K562 (cell line): ENCODE data around the gene SPOPL.

GRCh38 chr2:134350937-134351467, 97.1 kb downstream of the MGAT5 start:
- RAMPAGE, long total RNA = no peak
- RRBS = no CpG with 5 or more reads among the region's 4 CpGs
PRO-cap:
- standard = no peak
- CoPRO, capped RNA only, 2 experiments = no peak in any of the 2 experiments
- CoPRO, capped and uncapped RNA, 2 experiments = no peak in any of the 2 experiments
- CoPRO, uncapped RNA only, 2 experiments = no peak in any of the 2 experiments
CAGE:
- cytosol, long polyA plus RNA = no peak
- long polyA plus RNA = no peak
- nucleolus, long total RNA = no peak
- nucleus, long polyA plus RNA = no peak

- RAMPAGE, long total RNA = no peak
- RRBS = no CpG with 5 or more reads among the region's 14 CpGs
PRO-cap:
- standard = no peak
- CoPRO, capped RNA only, 2 experiments = no peak in any of the 2 experiments
- CoPRO, capped and uncapped RNA, 2 experiments = no peak in any of the 2 experiments
- CoPRO, uncapped RNA only, 2 experiments = no peak in any of the 2 experiments
CAGE:
- cytosol, long polyA plus RNA = no peak
- long polyA plus RNA = no peak
- nucleolus, long total RNA = no peak
- nucleus, long polyA plus RNA = no peak
These were observed 187.4 kb downstream of the MGAT5 start for GRCh38 chr2:134441026-134441840.

DNA sequence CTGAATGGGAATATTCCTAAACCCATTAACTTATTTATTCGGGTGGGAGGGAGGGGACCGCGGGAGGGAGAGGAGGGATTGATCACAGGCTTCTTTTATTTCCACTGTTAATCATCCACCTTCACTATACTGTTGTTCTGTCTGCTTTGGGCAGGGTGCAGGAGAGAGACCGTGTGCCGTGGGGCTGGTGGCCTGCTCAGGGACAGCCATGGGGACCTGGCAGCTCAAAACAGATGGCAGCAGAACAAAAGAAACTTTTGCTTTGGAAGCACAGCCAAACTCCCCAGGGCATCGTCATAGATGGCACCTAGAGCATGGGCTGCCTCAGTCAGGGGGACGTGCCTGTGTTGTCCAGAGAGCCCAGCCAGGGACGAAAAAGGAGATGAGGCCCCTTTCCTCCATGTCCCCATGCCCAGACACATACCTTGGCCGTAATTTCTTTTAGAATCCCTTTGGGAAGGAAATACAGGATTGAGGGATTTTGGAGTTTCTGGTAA, 195.4 kb downstream of the MGAT5 start:
- RAMPAGE, long total RNA = no peak
- RRBS = no CpG with 5 or more reads among the region's 9 CpGs
PRO-cap:
- standard = no peak
- CoPRO, capped RNA only, 2 experiments = no peak in any of the 2 experiments
- CoPRO, capped and uncapped RNA, 2 experiments = no peak in any of the 2 experiments
- CoPRO, uncapped RNA only, 2 experiments = peak in 1 of 2 experiments; most common plus-strand start position 299 of the sequence (in 1)
CAGE:
- cytosol, long polyA plus RNA = no peak
- long polyA plus RNA = no peak
- nucleolus, long total RNA = no peak
- nucleus, long polyA plus RNA = no peak

DNA sequence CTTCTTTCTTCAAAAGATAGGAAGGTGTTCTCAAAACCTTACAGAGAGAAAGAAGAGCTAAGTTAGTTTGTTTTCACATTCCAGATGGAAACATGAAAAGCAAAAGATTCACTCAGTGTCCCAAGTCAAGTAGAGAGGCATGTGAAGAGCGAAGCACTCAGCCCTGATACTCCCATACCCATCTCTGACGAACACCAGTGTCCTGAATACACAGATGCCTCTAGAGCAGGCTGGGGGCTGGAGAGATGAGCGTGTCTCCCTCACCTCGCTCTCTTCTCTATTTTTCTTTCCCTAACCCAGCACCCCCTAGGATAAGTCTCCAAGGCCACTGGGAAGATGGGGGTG, 227.8 kb downstream of the TMEM163 start:
- RAMPAGE, long total RNA = no peak
- RRBS = no CpG with 5 or more reads among the region's 4 CpGs
PRO-cap:
- standard = no peak
- CoPRO, capped RNA only, 2 experiments = no peak in any of the 2 experiments
- CoPRO, capped and uncapped RNA, 2 experiments = no peak in any of the 2 experiments
- CoPRO, uncapped RNA only, 2 experiments = no peak in any of the 2 experiments
CAGE:
- cytosol, long polyA plus RNA = no peak
- long polyA plus RNA = no peak
- nucleolus, long total RNA = no peak
- nucleus, long polyA plus RNA = no peak

GRCh38 chr2:134655904-134656328, 62.9 kb downstream of the TMEM163 start:
- RAMPAGE, long total RNA = no peak
- RRBS = no CpG with 5 or more reads among the region's 17 CpGs
PRO-cap:
- standard = unidirectional peak, plus-strand start at chr2:134656187
- CoPRO, capped RNA only, 2 experiments = no peak in any of the 2 experiments
- CoPRO, capped and uncapped RNA, 2 experiments = no peak in any of the 2 experiments
- CoPRO, uncapped RNA only, 2 experiments = no peak in any of the 2 experiments
CAGE:
- cytosol, long polyA plus RNA = no peak
- long polyA plus RNA = no peak
- nucleolus, long total RNA = no peak
- nucleus, long polyA plus RNA = no peak

GRCh38 chr2:134670845-134671352, 47.9 kb downstream of the TMEM163 start:
- RAMPAGE, long total RNA = no peak
- RRBS = no CpG with 5 or more reads among the region's 5 CpGs
PRO-cap:
- standard = no peak
- CoPRO, capped RNA only, 2 experiments = no peak in any of the 2 experiments
- CoPRO, capped and uncapped RNA, 2 experiments = no peak in any of the 2 experiments
- CoPRO, uncapped RNA only, 2 experiments = no peak in any of the 2 experiments
CAGE:
- cytosol, long polyA plus RNA = no peak
- long polyA plus RNA = no peak
- nucleolus, long total RNA = no peak
- nucleus, long polyA plus RNA = no peak

DNA sequence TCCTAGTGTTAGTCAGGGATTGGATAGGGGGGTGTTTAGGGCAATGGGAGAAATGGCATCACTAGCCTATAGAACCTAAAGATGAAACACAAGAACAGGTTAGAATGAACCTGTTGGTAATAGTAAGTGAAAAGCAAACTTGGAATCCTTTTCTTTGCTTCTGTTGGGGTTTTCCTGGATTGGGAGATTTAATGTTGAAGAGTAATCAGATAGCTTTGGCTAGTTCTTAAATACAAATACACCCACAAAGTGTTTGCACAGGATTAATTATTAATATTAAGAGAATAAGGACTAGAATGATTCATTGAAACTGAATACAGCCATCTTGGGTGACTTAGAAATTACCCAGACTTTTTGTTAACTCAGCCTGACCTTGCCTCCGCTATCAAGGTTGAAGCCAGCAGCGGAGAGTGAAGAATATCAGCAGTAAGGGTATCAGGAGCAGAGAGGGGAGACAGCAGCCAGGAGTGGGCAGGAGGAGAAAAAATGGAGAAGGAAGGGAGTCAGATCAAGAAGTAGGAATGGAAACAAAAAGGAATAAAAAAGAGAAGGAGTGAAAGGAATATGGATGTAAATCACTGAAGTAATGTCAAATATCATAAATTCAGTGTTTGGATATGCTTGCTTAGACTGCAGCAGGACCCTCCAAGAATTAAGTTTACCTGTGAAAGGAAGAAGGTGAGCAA, 14.5 kb downstream of the CCNT2 start:
- RAMPAGE, long total RNA = no peak
- RRBS = no CpG with 5 or more reads among the region's 2 CpGs
PRO-cap:
- standard = no peak
- CoPRO, capped RNA only, 2 experiments = no peak in any of the 2 experiments
- CoPRO, capped and uncapped RNA, 2 experiments = no peak in any of the 2 experiments
- CoPRO, uncapped RNA only, 2 experiments = peak in 1 of 2 experiments; most common plus-strand start position 273 of the sequence (in 1)
CAGE:
- cytosol, long polyA plus RNA = no peak
- long polyA plus RNA = no peak
- nucleolus, long total RNA = no peak
- nucleus, long polyA plus RNA = no peak

DNA sequence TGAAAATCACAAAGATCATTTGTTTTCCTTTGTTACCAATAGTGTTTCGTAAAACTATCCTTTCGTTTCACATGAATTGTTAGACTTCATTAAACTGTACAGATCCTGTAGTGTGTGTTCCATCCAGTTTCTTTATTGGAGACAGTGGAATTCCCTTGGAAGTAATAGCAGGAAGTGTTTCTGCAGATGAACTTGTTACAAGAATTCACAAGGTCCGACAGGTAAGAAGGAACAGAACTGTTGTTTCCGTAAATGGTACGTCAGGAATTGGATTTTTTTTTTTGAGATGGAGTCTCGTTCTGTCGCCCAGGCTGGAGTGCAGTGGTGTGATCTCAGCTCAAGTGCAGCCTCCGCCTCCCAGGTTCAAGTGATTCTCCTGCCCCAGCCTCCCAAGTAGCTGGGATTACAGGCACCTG, 12.4 kb downstream of the UBXN4 start:
- RAMPAGE, long total RNA = no peak
- RRBS = no CpG with 5 or more reads among the region's 8 CpGs
PRO-cap:
- standard = no peak
- CoPRO, capped RNA only, 2 experiments = no peak in any of the 2 experiments
- CoPRO, capped and uncapped RNA, 2 experiments = no peak in any of the 2 experiments
- CoPRO, uncapped RNA only, 2 experiments = no peak in any of the 2 experiments
CAGE:
- cytosol, long polyA plus RNA = no peak
- long polyA plus RNA = no peak
- nucleolus, long total RNA = no peak
- nucleus, long polyA plus RNA = no peak

- RAMPAGE, long total RNA = no peak
- RRBS = no CpG with 5 or more reads among the region's 3 CpGs
PRO-cap:
- standard = no peak
- CoPRO, capped RNA only, 2 experiments = no peak in any of the 2 experiments
- CoPRO, capped and uncapped RNA, 2 experiments = no peak in any of the 2 experiments
- CoPRO, uncapped RNA only, 2 experiments = peak in 1 of 2 experiments; most common plus-strand start chr2:135755390 (in 1)
CAGE:
- cytosol, long polyA plus RNA = no peak
- long polyA plus RNA = no peak
- nucleolus, long total RNA = no peak
- nucleus, long polyA plus RNA = no peak
These were observed 13.6 kb downstream of the UBXN4 start for GRCh38 chr2:135755099-135755861.

DNA sequence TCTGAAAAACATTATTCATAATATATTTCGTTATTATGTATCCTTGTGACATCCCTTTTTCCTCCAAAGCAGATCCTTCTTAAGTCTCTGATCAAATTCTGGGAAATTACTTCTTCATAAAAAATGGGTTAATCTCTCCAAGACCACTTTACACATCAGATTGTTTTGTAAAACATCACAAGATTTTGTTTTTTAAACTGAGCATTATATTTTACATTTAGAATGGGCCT, 23.3 kb downstream of the DARS1 start:
- RAMPAGE, long total RNA = no peak
- RRBS = no CpG with 5 or more reads among the region's 1 CpG
PRO-cap:
- standard = no peak
- CoPRO, capped RNA only, 2 experiments = no peak in any of the 2 experiments
- CoPRO, capped and uncapped RNA, 2 experiments = no peak in any of the 2 experiments
- CoPRO, uncapped RNA only, 2 experiments = no peak in any of the 2 experiments
CAGE:
- cytosol, long polyA plus RNA = no peak
- long polyA plus RNA = no peak
- nucleolus, long total RNA = no peak
- nucleus, long polyA plus RNA = no peak

DNA sequence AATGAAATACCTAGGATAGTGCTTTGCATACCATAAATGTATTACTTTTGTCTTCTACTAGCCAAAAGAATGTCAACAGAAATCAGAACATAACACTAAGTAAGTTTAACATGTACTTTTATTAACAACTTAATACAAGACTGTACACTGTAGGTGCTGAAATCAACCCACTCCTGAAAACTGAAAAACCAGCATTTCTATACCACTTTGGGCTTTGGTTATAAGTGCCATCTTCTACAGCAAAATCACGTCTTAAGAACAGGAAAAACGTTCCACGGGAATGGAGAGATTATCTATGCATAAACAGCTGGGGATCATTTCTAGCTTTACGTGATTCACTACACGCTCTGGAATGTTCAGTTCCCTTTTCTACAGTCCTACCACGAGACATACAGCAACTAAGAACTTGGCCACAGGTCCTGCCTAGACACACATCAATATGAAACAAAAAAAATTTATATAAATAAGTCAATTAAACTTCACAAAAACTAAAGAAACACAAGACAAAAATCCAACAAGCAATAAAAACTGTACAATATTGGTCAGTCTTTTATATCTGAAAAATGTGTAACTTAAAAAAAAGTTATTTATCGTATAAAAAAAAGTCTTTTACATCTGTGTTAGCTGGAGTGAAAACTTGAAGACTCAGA, 3.6 kb downstream of the CXCR4 start:
- RAMPAGE, long total RNA = no peak
- RRBS = no CpG with 5 or more reads among the region's 7 CpGs
PRO-cap:
- standard = no peak
- CoPRO, capped RNA only, 2 experiments = no peak in any of the 2 experiments
- CoPRO, capped and uncapped RNA, 2 experiments = no peak in any of the 2 experiments
- CoPRO, uncapped RNA only, 2 experiments = no peak in any of the 2 experiments
CAGE:
- cytosol, long polyA plus RNA = no peak
- long polyA plus RNA = no peak
- nucleolus, long total RNA = no peak
- nucleus, long polyA plus RNA = no peak

GRCh38 chr2:136116034-136116914, 1.7 kb downstream of the CXCR4 start:
- RAMPAGE, long total RNA = no peak
- RRBS = 49% methylated on average over 7 of the region's 43 CpGs
PRO-cap:
- standard = no peak
- CoPRO, capped RNA only, 2 experiments = no peak in any of the 2 experiments
- CoPRO, capped and uncapped RNA, 2 experiments = no peak in any of the 2 experiments
- CoPRO, uncapped RNA only, 2 experiments = no peak in any of the 2 experiments
CAGE:
- cytosol, long polyA plus RNA = no peak
- long polyA plus RNA = no peak
- nucleolus, long total RNA = no peak
- nucleus, long polyA plus RNA = no peak

- RAMPAGE, long total RNA = no peak
- RRBS = no CpG with 5 or more reads among the region's 8 CpGs
PRO-cap:
- standard = no peak
- CoPRO, capped RNA only, 2 experiments = no peak in any of the 2 experiments
- CoPRO, capped and uncapped RNA, 2 experiments = no peak in any of the 2 experiments
- CoPRO, uncapped RNA only, 2 experiments = no peak in any of the 2 experiments
CAGE:
- cytosol, long polyA plus RNA = no peak
- long polyA plus RNA = no peak
- nucleolus, long total RNA = no peak
- nucleus, long polyA plus RNA = no peak
These were observed 213 bp downstream of the CXCR4 start for GRCh38 chr2:136117863-136118009.

GRCh38 chr2:136325797-136326559, 208.0 kb upstream of the CXCR4 start:
- RAMPAGE, long total RNA = no peak
- RRBS = 33% methylated on average over 1 of the region's 5 CpGs
PRO-cap:
- standard = no peak
- CoPRO, capped RNA only, 2 experiments = no peak in any of the 2 experiments
- CoPRO, capped and uncapped RNA, 2 experiments = no peak in any of the 2 experiments
- CoPRO, uncapped RNA only, 2 experiments = no peak in any of the 2 experiments
CAGE:
- cytosol, long polyA plus RNA = no peak
- long polyA plus RNA = no peak
- nucleolus, long total RNA = no peak
- nucleus, long polyA plus RNA = no peak

GRCh38 chr2:137857949-137858329, 106.3 kb upstream of the HNMT start:
- RAMPAGE, long total RNA = no peak
- RRBS = no CpG with 5 or more reads among the region's 3 CpGs
PRO-cap:
- standard = no peak
- CoPRO, capped RNA only, 2 experiments = no peak in any of the 2 experiments
- CoPRO, capped and uncapped RNA, 2 experiments = no peak in any of the 2 experiments
- CoPRO, uncapped RNA only, 2 experiments = no peak in any of the 2 experiments
CAGE:
- cytosol, long polyA plus RNA = no peak
- long polyA plus RNA = no peak
- nucleolus, long total RNA = no peak
- nucleus, long polyA plus RNA = no peak

DNA sequence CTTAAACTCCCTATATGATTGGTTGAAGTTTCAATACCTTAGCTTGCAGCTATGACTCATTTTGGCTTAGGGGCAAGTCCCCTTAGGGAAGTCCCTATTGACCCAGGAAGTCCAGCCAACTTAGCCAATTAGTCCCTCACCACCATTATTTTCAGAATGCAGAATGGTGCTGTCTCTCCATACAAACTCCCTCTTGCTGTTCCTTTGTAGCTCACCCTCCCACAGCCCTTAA, 11.5 kb upstream of the HNMT start:
- RAMPAGE, long total RNA = no peak
PRO-cap:
- standard = no peak
- CoPRO, capped RNA only, 2 experiments = no peak in any of the 2 experiments
- CoPRO, capped and uncapped RNA, 2 experiments = no peak in any of the 2 experiments
- CoPRO, uncapped RNA only, 2 experiments = no peak in any of the 2 experiments
CAGE:
- cytosol, long polyA plus RNA = no peak
- long polyA plus RNA = no peak
- nucleolus, long total RNA = no peak
- nucleus, long polyA plus RNA = no peak

DNA sequence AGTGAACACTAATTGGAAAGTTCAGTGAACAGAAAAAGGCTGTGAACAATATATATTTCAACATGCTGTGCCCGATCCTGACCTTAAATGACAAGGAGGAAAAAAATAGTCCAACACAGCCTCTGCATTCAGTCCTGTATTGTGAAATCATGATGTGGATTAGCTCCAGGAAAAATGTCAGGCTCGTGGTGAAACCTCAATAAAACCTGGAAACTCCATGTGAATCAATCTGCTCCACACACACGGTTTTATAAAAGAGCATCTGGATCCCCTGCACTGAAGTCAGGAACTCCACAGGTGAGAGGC, 145.4 kb upstream of the SPOPL start:
- RAMPAGE, long total RNA = no peak
- RRBS = no CpG with 5 or more reads among the region's 3 CpGs
PRO-cap:
- standard = no peak
- CoPRO, capped RNA only, 2 experiments = no peak in any of the 2 experiments
- CoPRO, capped and uncapped RNA, 2 experiments = no peak in any of the 2 experiments
- CoPRO, uncapped RNA only, 2 experiments = no peak in any of the 2 experiments
CAGE:
- cytosol, long polyA plus RNA = no peak
- long polyA plus RNA = no peak
- nucleolus, long total RNA = no peak
- nucleus, long polyA plus RNA = no peak

- RAMPAGE, long total RNA = start-site peak on the minus strand at chr2:138501666-138501705, 28 and 29 reads in 2 replicates; start-site peak on the plus strand at chr2:138501931-138502005, 58 and 47 reads in 2 replicates
- RRBS = 2% methylated on average over 40 of the region's 100 CpGs
PRO-cap:
- standard = bidirectional peak, plus-strand start at chr2:138501934, minus-strand start at chr2:138501718; bidirectional peak, plus-strand start at chr2:138502191, minus-strand start at chr2:138502253; unidirectional peak, minus-strand start at chr2:138502281
- CoPRO, capped RNA only, 2 experiments = peak in 2 of 2 experiments; most common plus-strand start chr2:138501934 (in 2); most common minus-strand start chr2:138501683 (in 1)
- CoPRO, capped and uncapped RNA, 2 experiments = peak in 2 of 2 experiments; most common plus-strand start chr2:138501934 (in 2); most common minus-strand start chr2:138501639 (in 1)
- CoPRO, uncapped RNA only, 2 experiments = no peak in any of the 2 experiments
CAGE:
- cytosol, long polyA plus RNA = no peak
- long polyA plus RNA = start-site peak on the plus strand at chr2:138501875-138501971, 25 and 55 reads in 2 replicates
- nucleolus, long total RNA = no peak
- nucleus, long polyA plus RNA = start-site peak on the plus strand at chr2:138501917-138501995, 191 and 196 reads in 2 replicates
These were observed at the start of gene SPOPL for GRCh38 chr2:138501331-138502394. TSS of gene SPOPL (plus strand) at chr2:138501770.

- RAMPAGE, long total RNA = no peak
- RRBS = no CpG with 5 or more reads among the region's 5 CpGs
PRO-cap:
- standard = no peak
- CoPRO, capped RNA only, 2 experiments = no peak in any of the 2 experiments
- CoPRO, capped and uncapped RNA, 2 experiments = no peak in any of the 2 experiments
- CoPRO, uncapped RNA only, 2 experiments = no peak in any of the 2 experiments
CAGE:
- cytosol, long polyA plus RNA = no peak
- long polyA plus RNA = no peak
- nucleolus, long total RNA = no peak
- nucleus, long polyA plus RNA = no peak
These were observed 66.5 kb downstream of the SPOPL start for GRCh38 chr2:138567789-138568789.